CD14-positive monocyte (primary cell): ENCODE results near the gene F13A1.

GRCh38 chr6:6320395-6321224 lies at the start of gene F13A1:
Gene F13A1, minus strand, starts transcription at chr6:6320662.
- CAGE, long polyA plus RNA: no peak

GRCh38 chr6:6332273-6332726 lies 11.8 kb upstream of the F13A1 start:
- CAGE, long polyA plus RNA: no peak

DNA sequence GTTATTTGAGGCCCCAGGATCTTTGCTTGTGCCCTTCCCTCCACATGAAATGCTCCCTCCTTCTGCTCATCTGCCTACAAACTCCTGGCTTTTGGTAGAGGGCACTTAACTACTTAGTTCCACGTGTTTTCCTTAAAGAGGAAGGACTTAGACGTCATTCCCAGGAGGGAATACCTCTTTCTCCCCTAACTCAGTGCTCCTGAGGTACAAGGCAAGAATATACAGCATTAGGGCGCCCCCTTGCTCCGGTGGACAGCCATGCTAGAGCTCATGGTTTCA lies 93.9 kb upstream of the LY86 start:
- CAGE, long polyA plus RNA: no peak

DNA sequence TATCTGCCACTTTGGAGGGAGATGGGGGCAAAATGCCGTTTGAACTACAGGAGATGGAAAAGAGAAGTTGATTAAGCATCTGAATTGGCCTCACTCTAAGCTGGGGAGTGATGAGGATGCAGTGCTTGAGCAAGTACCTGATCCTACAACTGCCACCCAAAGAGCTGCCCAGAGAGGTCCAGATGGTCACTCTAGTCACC lies 2.1 kb downstream of the LY86 start:
- CAGE, long polyA plus RNA: no peak

DNA sequence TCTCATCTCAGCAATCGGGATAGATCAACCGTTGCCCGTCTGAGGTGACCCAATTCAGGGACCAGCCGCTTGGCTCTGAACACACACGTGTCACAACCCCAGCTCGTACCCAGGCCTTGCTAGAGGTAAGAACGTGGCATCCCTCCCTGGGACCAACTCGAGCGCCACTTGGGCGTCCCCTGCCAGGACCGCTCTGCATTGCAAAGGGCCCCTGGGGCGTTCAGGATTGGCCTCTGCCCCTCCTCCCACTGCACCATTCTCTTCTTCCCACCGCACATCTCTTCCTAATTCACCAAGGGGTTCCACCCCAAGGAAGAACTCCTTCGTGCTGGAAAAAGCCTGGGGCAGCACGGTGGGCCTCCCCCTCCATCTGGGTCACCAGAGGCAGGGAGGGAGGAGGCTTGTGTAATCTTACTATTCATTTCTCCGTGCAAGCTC lies 136.7 kb downstream of the LY86 start:
- CAGE, long polyA plus RNA: no peak

DNA sequence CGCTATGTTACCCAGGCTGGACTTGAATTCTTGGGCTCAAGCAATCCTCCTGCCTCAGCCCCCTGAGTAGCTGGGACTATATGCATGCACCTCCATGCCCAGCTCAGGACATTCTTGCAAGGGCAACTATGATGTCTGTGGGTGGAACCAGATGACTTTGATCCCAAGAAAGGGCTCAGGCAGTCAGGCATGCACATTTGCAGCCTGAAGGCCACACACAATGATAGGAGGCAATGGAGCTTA lies 202.2 kb downstream of the LY86 start:
- CAGE, long polyA plus RNA: no peak

DNA sequence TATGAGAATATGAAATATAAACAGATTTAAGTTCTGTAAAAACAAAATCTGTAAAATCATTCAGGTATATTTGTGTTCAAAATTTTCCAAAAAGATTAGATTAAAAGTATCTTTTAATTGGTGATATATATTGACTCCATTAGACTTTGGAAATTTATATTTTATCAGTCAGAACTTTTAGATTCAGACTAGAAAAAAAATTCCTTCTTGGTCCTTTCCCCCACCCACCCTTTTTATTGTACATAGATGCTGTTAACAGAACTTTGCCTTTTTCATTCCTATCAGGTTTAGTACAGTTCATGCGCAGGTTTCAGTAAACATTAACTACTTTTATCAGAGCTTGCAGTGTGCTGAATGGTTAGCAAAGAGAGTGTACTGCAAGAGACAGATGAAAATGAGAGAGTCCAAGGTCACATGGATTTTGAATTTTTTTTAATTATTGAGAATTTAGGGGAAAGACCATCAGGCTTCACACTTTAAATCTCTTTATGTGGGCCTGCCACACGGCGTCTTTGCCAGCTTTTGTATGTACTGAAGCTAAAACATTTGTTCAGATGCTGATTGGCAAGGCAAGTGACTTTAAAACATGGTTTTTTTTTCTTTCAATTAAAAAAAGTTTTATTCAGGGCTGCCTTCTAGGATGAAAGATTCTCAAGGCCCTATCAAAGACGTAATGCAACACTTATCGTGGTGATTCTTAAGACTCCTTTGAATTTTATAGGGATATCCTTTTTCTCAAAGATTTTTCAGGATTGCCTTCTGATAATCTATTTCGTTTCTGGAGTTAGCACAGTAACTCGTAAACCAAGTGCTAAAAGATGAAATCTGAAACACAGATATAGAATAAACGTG lies 32.1 kb downstream of the RREB1 start:
- CAGE, long polyA plus RNA: no peak

GRCh38 chr6:7154281-7154907 lies 46.6 kb downstream of the RREB1 start:
- CAGE, long polyA plus RNA: no peak

GRCh38 chr6:7191973-7192327 lies 84.2 kb downstream of the RREB1 start:
- CAGE, long polyA plus RNA: no peak

DNA sequence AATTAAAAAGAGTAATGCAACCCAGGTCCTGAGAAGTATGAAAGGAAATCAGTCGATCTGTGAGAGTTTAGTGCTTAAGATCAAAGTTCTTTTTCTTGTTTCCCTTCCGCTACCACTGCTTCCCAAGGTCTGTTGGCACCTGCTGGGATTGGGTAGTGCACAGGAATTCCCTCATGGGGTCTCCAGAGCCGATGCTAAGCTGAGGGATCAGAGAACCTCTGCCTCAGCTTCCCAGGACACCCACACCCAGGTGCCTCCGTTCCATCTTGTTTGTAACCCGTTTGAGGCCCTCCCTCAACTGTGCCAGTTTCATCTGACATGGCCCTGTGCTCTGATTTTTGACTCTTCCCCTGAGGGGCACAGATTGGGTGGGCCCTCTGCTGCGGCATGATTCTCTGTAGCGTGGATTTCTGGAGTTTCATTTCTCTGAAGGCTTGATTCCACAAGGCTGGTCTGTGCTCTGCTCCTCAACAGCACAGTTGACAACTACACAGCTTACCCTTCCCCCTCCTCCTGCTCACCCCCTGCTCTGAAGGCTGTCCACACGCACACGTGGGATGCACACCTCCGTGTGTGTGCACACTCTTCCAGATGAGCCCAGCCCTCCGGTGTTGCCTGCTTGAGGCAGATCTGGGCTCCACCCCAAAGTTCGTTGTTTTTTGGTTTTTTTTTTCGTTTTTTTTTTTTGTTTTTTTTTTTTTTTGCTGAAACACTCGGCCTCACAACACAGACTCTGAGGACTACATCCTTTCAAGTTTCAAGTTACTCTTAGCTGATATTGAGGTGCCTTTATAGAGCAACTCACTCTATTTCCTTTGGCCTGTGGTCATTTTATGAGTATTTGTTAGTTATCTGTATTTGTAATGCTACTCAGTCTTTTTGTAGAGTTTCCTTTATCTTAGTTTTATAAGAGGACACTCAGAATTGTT lies 88.0 kb downstream of the RREB1 start:
- CAGE, long polyA plus RNA: no peak

- CAGE, long polyA plus RNA: no peak
Observed at GRCh38 chr6:7250509-7251425, 62.2 kb downstream of the SSR1 start.

DNA sequence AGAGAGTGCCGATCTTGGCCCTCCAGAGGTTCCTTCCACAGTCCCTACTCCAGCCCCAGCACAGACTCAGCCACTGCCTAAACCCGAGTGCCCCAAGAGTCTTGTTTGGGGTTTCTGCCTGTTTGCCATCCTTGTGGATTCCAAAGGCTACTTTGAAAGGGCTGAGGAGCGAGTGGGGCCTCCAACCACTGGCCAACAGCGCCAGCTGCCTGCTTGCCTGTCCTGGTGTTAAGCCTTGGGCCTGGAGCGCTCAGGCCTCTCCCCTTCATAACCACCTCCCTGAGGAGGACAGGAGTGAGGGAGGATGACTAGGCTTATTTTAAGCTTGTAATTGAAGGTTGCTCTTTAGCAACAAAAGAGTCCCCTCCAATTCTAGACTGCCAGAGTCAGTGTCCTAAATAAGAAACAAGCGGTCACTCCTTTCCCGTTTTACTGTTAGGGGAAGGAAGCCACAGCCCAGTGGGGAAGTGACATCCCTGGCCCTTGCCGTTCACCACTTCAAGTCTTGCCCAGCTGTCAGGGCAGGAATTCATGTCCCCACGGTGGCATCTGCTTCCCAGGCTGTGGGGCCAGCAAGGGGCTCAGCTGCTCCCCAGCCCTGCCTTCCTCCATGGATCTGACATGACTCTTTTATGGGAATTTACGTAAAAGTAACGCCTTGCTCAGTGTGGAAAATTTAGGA lies 58.0 kb downstream of the SSR1 start:
- CAGE, long polyA plus RNA: no peak

DNA sequence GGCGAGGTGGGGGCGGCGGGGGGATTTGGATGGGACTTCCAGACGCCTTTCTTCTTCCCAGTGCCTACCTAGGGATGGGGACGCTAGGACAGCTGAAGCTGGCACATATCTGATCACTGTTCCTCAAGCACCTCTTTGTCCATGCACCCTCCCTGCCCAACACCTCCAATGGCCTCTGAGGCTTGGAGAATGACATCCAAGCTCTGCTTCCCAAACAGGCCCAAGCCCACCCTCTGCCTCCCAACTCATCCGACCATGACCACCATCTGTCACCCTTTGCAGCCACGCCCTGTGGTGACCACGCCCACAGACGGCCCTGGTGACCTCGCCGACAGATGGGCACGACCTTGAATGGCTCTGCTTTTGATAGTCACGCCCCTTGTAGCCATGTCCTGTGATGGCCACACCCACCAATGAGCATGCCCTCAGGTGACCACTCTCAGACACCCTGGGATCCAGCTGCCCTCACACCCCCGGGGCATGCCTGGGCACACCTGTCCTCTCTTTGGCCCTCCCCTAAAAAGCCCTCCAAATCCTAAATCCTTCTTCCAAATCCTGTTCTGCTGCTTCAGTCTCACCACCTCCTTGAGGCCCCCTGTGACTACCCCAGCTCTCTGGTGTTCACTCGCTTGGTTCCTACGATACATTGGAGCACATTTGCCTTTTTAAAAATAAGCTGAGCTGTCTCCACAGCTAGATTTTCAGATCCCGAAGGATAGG lies 51.0 kb downstream of the SSR1 start:
- CAGE, long polyA plus RNA: no peak

DNA sequence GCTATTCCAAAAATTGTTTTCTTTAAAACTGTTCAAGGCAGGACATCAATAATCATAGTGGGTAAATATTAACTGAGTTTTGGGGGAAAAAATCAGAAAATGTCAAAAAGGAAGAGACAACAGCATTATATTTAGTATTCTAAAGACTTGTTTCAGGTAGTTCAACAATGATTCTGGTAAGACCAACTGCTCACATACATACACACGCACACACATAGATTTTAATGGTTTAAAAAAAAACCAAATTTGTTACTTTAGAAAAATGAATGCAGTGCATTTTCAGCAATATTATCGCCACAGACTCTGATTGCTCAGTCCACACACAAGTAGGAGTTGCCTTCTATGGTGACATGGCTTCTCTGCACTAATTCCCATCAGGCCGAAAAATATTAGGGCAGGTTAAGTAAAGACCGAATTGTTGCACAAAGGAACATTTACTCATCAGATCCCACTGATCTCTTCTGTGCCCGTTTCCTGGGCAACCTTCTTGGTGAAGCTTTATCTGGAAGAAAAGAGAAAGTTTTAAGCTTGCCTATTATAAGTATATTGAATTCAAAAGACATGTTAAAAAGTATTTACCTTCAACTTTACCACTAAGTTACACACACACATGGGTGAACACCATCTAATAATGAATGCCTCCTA lies 23.4 kb downstream of the SSR1 start:
- CAGE, long polyA plus RNA: no peak

DNA sequence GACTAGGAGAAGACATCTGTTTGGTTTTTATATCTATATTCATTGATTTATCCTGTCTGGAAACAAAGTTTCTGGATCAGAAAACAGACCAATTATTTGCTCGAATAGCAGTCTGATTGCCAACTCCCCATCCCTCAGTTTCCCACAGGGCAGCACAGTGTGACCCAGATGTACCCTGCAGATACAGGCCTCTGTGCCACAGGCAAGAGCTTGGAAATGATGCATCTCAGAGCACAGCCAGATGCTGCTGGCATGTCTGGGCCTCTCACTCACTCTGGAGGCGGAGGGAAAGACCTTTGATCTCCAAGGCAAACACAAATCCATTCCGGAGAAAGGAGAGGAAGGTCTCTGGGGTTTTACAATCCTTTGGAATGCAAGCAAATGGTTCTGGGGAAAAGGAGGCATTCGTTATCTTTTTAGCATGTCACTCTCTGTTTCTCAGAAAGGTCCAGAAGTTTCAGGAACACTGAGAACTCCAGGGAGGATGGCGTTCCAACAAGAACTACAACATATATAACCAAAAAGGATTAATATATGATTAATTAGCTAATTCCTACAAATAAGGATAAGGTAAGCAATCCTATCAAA lies 74.2 kb downstream of the RIOK1 start:
- CAGE, long polyA plus RNA: no peak

DNA sequence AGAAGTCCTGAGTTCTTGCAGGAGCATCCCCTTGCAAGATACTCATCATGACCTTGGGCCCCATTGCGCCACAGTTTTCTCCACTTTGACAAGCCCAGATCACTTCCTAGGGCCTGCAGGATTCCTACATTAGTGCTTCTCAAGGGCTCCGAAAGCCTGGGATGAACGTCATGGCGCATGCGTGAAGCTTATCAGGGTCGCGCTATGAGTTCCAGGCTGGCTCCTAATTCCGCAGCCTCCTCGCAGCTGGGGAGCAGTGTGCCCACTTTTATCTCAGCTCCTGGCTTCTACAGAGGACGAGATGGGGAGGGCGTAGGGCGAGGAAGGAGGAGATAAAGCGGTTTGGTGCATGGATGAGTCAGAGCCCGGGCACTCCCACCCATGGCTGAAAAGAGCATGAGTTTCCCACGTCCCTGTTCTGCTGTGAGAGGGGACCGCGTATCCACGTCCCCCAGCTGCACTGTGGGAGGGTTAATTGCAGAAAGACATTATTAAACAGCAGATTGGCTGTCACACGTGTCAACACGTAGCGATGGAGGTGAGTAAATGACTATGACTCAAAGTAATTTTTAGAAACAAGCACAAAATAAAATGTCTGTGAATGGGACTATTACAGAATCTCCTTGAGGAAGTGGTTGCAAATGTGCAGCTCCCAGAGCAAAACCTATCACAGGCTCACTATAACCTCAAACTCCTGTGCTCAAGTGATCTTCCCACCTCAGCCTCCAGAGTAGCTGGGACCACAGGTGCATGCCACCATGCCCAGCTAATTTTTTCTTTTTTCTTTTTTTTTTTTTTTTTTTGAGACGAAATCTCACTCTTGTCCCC lies 72.9 kb upstream of the DSP start:
- CAGE, long polyA plus RNA: no peak

DNA sequence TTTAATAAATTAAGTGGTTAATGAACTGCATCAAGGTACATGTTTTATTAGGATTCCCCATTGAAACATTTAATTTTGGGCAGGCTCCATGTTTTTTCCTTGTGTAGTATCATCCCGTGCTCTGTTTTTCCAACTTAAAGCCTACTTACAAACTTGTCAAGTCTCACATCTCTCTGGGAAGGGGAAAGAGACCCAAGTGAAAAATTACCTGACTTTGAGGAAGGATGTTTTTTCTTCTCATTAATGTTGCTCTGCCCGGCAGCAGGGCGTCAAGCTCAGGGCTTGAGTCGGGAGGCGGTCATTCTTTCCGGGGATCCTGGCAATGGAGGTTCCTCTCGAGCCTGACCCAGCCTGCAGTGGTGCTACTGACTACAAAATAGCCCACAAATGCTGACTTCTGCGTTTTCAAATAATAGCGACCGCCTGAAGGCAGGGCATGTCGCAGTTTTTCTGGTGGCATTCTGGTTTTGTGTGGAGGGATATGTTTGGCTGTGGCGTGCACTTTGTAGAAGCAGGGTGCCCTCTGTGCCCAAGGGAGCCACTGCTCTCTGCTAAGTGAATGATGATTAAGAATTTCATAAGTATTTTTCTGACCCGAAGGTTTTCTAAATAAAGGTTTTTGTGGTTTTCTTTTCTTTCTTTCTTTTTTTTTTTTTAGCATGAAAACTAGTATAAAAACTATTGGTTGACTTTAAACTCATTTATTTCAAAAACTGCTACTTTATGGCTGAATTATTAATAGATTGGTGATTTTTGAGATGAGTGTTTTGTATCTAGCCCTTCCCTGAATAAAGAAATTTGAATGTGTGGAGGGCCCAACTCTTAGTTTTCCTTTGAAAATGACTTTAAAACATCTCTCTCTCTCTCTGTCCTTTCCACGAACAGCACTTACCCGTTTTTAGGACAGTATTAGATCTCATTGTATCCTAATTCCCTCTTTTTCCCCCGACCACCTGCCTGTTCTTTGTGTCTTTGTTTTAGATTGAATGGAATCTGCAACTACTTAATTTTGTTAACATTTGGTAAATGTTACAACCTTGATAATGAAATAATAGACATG lies 2.7 kb downstream of the DSP start:
- CAGE, long polyA plus RNA: no peak

GRCh38 chr6:7887777-7888496 lies 22.7 kb downstream of the TXNDC5 start:
- CAGE, long polyA plus RNA: no peak

- CAGE, long polyA plus RNA: no peak
Observed at GRCh38 chr6:8107981-8108696, 5.8 kb upstream of the EEF1E1 start.

- CAGE, long polyA plus RNA: no peak
Observed at GRCh38 chr6:8645104-8645693, 209.9 kb upstream of the SLC35B3 start.